GM12891 (cell line): ENCODE measurements around the gene TNFAIP8L3.

DNA sequence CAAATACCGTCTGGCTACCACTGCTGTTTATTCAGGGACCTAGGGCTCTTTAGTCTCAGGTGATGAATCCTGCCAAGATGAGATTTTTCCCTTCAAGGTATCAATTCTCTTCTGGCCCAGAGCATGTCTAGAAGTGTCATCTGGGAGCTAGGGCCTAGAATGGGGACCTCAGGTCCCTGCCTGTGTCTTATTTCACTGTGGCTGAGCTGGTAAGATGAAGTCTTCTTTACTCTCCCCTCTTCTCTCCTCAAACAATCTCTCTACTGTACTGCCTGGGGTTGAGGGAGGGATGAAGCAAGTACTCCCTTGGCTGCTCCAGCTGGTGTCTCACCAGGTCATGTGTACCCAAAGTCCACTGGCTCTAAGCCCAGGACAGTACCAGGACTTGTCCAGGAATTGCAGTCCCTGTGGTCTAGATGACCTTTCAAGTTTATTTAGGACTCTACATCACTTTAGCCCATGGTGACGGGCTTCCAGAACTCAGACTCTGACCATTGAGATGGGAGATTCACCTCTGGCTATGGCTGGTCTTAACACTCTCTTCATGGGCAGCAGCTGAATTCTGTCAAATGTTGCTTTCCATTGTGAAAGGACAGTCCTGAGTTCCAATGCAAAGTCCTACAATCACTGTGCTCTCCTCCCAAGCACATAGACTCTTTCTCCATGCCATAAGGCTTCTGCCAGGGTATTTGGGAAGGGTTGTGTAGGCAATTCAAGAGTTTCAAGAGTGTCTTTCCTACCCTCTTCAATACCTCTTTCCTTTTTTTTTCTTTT, 17.5 kb upstream of the SLC27A2 start:
- RRBS, result no CpG with 5 or more reads among the region's 2 CpGs

- RRBS, result 2% methylated on average over 9 of the region's 45 CpGs
Measured at GRCh38 chr15:50182552-50183162, 661 bp downstream of the SLC27A2 start.

DNA sequence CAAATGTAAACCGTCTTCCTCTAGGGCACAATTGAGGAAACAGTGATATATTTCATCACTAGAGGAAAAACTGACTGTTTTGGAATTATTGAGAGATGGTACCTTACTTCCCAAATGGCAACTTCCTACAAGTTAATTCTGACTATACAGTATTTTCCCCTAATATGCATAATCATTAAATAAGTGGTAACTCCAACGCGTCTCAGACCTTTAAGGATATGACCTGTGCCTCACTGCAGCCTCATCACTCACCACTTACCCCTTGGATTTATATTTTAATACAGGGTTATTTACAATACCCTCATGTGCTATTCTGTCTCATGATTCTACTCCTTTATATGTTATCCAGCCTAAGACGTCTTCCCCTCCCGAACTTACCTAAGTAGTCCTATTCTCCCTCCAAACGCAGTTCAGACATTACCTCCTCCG, 13.3 kb downstream of the GABPB1 start:
- RRBS, result no CpG with 5 or more reads among the region's 7 CpGs

GRCh38 chr15:50350570-50351397, 4.2 kb downstream of the GABPB1 start:
- RRBS, result no CpG with 5 or more reads among the region's 5 CpGs

DNA sequence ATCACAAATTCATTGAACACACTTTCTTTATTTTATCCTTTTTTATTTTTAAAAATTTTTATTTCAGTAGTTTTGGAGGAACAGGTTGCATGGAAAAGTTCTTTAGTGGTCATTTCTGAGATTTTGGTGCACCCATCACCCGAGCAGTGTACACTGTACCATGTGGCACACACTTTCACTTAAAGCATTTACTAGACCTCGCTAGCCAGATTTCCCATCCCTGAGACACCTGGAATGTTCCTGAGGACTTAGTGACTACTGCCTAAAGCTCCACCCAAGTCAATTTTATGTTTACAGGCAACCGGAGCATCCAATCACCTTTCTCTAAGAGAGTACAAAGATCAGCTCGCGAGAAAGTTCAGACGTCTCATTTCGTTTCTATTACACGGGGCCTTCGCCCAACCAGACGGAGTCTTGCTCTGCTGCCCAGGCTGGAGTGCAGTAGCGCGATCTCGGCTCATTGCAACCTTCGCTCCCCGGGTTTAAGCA, 937 bp upstream of the USP8 start:
- RRBS, result no CpG with 5 or more reads among the region's 15 CpGs

DNA sequence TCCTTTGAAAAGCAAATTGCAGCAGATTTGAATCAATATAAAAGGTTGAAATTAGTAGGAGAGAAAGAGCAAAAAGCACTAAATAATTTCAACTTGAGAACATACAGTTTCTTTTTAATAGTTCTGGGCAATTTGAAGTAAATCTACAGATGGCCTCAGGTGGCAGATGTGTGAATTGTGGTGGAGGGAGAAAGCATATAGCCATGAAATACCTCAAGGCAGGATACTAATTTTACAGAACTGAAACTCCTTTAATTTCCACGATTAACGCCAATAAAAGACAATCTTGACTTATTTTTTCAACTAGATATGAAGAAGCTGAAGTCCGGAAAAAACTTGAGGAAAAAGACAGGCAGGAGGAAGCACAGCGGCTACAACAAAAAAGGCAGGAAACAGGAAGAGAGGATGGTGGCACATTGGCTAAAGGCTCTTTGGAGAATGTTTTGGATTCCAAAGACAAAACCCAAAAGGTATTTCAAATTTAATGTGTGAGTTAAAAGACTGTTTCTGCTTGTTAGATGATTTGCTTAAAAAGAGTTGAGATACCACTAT, 34.6 kb downstream of the USP8 start:
- RRBS, result no CpG with 5 or more reads among the region's 4 CpGs

GRCh38 chr15:50468277-50468657, 44.1 kb downstream of the USP8 start:
- RRBS, result no CpG with 5 or more reads among the region's 8 CpGs

DNA sequence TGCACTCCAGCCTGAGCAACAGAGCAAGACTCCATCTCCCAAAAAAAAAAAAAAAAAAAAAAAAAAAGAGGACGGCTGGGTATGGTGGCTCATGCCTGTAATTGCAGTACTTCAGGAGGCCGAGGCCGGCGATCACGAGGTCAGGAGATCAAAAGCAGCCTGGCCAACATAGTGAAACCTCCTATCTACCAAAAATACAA, 51.1 kb downstream of the TRPM7 start:
- RRBS, result no CpG with 5 or more reads among the region's 5 CpGs

DNA sequence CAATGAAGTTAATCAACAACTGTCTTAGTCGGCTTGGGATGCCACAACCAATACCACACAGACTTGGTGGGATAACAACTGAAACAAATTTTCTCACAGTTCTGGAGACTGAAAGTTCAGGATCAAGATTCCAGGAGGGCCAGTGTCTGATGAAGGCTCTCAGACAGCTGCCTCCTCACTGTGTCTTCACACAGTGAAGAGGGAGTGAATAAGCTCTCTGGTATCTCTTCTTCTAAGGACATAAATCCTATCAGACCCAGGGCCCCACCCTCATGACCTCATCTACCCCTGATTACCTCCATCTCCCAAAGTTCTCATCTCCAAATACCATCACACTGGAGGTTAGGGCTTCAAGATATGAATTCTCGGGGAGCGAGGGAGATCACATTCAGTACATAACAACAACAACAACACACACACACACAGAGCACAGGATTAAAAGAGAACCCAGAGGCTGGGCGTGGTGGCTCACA, 9.6 kb downstream of the TRPM7 start:
- RRBS, result no CpG with 5 or more reads among the region's 4 CpGs

DNA sequence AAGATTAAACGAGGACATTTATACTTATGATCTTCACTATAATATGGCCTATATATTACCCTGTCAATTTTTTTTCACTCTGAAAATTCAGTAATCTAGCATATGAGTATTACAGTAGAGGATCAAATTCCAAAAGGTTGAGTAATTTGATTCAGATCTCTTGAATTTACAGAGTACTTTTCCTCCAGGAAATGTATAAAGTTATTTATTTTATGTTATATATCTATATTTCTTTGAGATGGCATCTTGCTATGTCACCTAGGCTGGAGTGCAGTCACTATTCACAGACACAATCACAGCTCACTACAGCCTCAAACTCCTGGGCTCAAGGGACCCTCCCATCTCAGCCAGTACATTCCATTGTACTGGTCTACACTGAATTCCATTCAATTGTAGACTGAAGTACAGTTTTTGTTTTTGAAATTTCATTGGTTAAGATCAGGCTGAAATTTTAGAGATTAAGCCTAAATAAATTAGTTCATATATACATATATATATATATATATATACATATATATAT, 16.3 kb upstream of the TRPM7 start:
- RRBS, result no CpG with 5 or more reads among the region's 1 CpG

- RRBS, result no CpG with 5 or more reads among the region's 6 CpGs
Measured at GRCh38 chr15:50778130-50778608, 12.7 kb upstream of the SPPL2A start.

DNA sequence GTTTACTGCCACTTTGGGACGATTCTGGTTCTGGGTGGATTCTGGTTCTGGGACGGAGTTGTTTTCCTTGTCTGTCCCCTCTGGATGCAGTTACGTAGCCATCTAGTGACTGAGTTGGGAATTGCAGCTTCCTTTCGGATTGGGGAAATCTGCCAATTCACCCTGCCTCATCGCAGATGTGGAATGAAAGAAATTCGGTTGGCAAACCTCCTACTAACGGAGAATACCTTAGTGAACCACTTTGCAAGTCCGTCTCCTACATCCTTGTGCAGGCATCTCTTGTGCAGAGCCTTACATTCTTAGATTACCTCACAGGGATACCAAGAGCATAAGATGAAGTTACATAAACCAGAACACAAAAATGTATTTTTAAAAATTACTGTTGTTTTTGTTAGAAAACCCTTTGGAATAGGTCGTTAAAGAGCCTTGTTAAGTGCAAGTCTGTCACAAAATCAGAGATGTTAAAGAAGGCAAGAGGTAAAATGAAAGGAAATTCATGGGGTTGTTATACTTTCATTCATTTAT, 31.4 kb upstream of the AP4E1 start:
- RRBS, result no CpG with 5 or more reads among the region's 9 CpGs

DNA sequence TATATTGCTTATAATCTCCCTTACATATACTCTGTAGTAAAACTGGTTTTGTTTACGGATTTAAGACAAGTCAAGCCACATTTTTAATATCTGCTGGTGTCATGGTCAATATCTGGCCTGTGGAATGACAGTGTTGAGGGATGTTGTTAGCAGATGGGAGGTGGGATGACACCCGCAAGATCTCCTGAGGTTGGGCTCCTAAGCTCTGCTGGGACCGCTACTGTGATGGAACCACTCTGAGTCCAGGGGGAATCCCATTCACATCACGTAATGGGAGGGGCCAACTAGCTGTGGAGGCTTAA, 18.6 kb downstream of the TNFAIP8L3 start:
- RRBS, result no CpG with 5 or more reads among the region's 4 CpGs

- RRBS, result 11% methylated on average over 22 of the region's 100 CpGs
Measured at GRCh38 chr15:51094588-51095679, at the start of gene TNFAIP8L3. TNFAIP8L3 (minus strand) TSS chr15:51094906.

GRCh38 chr15:51577061-51577401, 45.5 kb downstream of the DMXL2 start:
- RRBS, result no CpG with 5 or more reads among the region's 2 CpGs

- RRBS, result no CpG with 5 or more reads among the region's 10 CpGs
Measured at GRCh38 chr15:51720904-51721931, 16.2 kb downstream of the LYSMD2 start.

DNA sequence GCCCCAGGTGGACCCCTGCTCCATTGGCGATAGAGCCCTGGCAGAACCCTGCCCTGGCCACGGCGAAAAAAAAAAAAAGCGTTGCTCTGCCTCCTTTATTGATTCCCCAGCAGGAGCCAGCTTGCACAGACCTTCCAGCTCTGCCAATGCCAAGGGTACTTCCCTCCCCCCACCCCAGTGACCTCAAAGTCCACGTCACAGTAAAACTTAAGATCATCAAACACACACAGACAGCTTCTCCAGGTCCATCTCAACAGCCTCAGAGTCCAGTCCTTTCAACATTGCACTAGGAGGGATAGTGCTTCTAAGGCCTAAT, 478 bp upstream of the LYSMD2 start:
- RRBS, result no CpG with 5 or more reads among the region's 5 CpGs

GRCh38 chr15:51856639-51857413, 27.4 kb downstream of the TMOD3 start:
- RRBS, result no CpG with 5 or more reads among the region's 5 CpGs

DNA sequence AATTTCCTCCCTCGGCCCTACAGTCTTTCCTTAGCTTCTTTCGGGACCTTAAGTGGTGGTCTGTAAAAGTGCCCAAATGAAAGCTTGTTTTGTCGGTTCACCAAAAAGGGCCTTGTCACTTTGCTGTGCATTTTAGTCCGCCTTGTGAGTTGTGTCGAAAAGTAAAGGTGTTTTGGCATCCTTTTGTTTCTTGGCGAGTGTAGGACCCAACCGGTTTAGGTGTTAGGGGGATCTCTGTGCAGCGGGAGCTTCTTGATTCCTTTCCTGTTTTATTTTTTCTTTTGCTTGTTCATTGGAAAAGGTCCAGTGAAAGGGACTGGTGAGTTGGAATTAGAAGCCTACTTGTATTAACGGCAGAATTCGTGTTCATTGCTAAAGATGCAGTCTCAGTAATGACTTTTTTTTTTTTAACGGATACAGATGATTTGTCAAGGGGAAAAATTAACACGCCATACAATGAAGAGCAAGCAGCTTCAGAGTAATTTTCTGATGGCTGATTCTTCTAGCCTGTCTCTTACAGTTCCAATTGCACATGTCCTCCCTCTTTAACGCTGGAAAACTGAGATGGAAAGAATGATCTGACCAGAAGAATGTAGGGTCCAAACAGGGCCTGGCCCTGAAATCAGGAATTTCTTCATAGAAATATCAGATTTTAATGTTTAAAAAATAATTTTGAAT, 1.2 kb downstream of the MAPK6 start:
- RRBS, result no CpG with 5 or more reads among the region's 13 CpGs

DNA sequence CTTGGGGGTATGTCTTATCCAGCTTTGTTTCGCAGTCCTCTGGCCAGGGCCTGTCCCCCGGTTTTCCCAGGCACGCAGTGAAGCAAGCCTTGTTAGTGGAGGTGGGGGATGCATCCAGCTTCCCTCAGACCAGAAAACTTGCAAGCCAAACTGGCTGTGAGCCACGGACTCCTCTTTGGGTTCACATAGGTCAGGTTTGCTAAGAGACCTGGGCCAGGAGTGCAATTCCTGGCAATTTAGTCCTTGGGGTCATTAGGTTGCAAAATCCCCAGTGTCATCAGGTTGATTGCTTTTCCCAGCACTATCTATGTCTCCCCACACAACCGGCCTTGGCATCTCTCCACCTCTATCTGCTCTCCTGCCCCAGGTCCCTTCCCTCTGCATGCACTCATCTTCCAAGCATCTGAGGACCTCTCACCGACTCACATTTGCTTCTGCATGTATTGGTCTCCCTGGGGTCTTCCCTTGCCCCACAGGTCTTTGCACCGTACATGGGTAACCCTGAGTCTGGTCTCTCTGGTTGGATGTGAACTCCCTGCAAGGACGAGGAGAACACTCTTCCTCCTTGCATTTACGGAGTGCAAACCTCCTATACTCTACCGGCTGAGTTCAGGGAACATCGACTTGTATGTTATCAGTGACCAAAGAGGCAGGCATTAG, 34.2 kb downstream of the BCL2L10 start:
- RRBS, result no CpG with 5 or more reads among the region's 11 CpGs